ENCODE data around the gene FUT7.

GRCh38 chr9:136982061-136982338, 793 bp upstream of the LCNL1 start:
- PRO-cap, result unidirectional peak, plus-strand start at chr9:136982253

GRCh38 chr9:136986048-136986315, 3.2 kb downstream of the LCNL1 start:
- PRO-cap, result no peak

DNA sequence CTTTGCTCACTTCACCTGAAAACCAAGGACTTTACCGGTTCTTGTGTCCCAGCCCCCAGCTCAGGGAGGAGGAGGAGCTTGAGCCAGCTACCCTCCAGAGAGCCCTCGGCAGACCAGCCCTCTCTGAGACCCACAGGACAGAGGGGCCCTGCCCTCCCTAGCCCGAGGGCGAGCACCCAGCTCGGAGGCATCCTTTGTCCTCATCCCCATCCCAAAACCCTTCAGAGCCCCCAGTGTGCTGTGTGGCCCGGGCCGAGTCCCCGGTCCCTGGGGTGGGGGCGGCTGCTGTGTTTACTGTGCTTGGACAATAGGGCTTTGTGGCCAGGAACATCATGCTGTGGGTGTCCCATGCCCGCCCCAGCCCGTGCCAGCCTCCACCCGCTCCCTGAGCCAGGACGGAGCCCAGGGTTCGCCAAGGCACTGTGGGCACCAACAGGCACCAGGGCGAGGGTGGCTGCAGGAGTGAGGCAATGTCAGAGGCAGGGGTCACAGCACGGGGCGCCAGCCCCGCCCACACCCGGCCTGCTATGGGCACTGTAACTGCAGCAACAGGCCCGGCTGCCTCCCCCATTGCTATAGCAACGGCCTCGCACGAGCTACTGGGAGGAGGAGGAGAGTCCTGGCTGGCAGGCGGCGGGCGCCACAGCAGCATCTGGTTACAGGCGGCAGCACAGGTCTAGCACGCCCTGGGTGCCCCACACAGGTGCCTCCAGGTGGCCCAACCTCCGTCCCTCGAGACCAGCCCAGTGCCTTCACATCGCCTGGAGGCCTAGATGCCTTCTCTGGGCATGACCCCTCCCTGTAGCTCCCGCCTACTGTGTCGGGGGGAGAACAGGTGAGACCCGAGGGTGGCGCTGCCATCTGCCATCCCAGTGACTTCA, 2.6 kb downstream of the ABCA2 start:
- PRO-cap, result no peak

DNA sequence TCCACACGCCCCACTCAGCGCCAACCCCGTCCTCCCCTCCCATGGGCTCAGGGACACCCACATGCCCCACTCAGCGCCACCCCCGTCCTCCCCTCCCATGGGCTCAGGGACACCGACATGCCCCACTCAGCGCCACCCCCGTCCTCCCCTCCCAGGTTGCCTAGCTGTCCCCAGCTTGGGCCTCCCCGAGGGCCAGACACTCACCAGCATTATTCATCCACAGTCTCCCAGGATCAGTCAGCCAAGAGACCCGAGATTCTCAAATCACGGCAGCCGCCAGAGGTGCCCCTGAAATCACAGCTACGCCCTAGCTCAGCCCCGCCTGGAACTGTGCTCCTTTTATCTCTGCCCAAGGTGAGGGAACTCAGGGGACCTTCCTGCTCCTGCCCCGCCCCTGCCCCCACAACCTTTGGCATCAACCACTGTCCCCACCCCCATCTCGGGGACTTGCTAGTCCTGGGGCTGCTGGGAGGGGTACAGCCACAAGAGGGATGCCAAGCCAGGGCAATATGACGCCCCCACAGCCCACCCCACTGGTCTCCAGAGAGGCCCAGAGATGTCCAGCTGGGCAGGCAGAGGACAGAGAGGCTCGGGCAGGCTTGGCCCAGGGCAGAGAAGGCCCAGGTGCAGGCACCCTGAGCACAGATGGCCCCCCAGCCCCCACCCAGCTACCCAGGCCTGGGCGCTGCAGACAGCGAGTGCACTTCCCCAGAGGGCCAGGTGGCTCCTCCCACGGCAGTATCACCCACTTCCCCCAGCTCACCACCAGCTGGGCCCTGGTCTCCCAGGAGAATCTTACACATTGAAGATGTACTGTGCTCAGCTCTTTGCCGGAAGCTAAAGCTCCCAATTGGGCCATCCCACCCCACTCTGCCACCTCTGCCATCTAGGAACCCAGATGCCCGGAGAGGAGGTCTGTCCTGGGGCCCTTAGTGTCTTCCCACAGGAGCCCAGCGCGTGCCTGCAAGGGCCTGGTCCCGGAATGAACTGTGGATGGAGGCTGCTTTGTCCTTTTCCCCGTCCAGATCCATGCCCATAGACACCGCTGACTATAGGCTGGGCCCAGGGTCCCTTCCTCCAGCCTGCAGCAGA, at the start of gene FUT7:
FUT7 (minus strand) TSS at position 314 of the 1,092 bp plus-strand sequence.
- PRO-cap, result no peak

- PRO-cap, result unidirectional peak, minus-strand start at chr9:137034165
Observed at GRCh38 chr9:137033875-137034518, 2.1 kb upstream of the FUT7 start.

GRCh38 chr9:137034569-137035158, 2.8 kb upstream of the FUT7 start:
- PRO-cap, result no peak

DNA sequence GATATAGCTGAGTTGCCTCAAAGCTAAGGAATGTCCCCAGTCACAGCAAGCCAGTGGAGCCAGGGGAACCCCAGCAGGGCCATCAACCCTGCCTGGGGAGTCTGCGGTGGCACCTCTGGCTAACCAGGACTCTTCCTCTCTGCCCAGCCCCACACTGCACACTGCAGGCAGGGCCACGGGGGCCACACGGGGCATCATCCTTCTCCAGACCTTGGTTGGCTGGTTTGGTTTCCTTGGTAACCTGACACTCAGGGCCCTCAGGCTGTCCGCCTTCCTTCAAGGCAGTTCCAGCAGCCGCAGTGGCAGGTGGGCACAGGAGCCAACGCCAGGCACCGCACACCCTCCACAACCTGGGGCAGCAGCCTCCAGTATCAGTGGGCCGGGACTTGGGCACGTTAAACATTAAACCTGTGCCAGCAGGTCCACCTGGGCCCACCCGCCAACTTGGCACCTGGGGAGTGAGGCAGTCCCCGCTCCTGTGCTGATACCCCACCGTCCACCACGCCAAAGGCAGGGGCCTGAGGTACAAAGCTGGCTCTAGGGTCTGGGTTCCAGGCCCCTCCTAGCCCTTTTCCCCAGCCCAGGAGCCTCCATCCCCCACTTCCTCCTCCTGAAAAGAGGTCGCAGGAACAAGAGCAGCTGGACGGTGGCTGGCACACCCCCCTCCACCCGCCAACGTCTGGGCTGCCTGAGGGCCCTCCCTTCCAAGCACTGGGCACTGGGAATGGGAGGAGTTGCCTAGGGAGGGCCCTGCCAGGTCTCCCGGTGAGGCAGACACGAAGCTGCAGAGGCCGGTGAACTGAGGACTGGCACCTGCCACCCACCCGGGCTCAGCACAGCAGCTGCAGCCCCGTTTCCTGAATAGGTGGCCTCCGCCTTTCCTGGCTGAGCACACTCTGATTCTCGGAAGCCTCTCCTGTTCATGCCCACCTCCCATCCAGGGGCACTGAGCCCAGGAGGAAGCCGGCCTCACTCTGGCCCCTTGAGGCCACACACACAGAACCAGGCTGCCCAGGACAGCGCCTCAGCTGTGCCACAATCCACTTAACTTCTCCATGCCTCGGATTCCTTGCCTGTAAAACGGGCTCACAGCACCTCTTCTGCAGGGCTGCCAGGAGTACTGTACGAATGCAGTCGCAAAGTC, 1.7 kb downstream of the NPDC1 start:
- PRO-cap, result bidirectional peak, plus-strand start at position 972 of the sequence, minus-strand start at position 808 of the sequence

- PRO-cap, result no peak
Observed at GRCh38 chr9:137099582-137100207, 12.9 kb downstream of the MAN1B1 start.

DNA sequence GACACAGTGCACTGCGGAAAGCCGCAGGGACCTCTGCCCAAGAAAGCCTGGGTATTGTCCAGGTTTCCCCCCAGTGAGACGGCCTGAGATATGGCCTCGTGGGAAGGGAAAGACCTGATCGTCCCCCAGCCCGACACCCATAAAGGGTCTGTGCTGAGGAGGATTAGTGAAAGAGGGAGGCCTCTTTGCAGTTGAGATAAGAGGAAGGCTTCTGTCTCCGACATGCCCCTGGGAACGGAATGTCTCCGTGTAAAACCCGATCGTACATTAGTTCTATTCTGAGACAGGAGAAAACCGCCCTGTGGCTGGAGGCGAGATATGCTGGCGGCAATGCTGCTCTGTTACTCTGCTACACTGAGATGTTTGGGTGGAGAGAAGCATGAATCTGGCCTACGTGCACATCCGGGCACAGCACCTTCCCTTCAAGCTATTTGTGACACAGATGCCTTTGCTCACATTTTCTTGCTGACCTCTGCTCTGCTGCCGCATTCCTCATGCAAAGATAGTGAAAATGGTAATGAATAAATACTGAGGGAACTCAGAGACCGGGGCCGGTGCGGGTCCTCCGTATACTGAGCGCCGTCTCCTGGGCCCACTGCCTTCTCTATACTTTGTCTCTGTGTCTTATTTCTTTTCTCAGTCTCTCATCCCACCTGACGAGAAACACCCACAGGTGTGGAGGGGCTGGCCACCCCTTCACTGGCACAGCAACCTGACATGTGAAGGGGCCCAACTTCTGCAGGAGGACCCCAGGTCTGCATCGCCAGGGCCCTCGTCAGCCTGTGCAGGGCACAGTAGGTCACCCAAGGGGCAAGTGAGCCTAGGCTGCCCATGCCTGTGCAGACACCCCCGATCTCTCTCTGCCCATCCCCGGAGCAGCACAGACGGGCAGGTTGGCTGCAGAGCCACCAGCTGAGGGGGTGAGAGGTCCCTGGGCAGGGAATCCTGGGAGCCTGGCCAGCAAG, 2.3 kb upstream of the DPP7 start:
- PRO-cap, result bidirectional peak, plus-strand start at position 455 of the sequence, minus-strand start at position 356 of the sequence

- PRO-cap, result no peak
Observed at GRCh38 chr9:137173141-137174246, 1.6 kb upstream of the TMEM210 start.

DNA sequence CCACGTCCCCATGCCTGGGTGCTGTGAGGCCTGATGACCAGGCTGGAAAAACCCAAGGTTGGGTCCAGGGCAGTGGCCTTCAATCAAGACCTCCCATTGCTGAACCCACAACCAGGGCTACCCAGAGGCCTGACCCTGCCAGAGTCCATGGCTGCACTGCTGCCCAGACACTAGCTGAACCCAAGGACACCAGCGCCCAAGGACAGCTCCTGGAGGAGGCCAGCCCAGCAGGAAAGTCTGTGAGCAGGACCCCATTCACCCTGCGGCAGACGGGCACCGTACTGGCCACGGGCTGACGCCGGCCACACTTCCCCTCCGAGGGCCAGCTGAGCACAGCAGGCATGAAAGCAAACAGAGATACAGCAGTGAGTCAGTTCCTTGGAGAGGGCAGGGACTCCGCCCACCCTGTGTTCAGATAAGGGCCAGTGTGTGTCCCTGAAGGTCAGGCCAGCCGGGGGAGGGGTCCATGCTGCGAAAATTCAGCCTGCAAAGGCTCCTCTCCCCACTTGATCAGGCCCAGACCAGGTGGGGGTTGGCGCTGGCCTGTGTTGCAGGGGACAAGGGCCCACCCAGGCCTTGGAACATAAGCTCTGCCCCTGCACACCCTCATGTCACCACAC, 1.5 kb downstream of the ENSG00000284976 start:
- PRO-cap, result no peak

DNA sequence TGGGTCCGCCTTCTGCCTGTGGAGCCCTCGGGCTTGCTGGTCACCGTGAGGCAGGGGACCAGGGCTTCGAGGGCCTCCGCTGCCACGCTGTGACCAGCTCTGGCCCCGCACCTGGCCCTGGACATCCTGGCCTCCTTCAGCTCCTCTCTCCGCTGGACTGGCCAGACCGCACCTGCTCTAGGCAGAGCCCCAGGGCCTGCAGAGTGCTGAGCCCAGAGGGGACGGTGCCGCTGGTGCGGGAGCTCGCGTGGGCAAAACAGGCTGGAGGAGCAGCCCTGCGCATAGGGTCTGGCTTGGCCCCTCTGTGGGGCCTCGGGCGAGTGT, 828 bp upstream of the RNF208 start:
- PRO-cap, result no peak

GRCh38 chr9:137223243-137224351, 1.4 kb upstream of the CYSRT1 start:
- PRO-cap, result bidirectional peak, plus-strand start at chr9:137223700, minus-strand start at chr9:137223372

GRCh38 chr9:137234886-137235602, 4.3 kb downstream of the SLC34A3 start:
- PRO-cap, result no peak

DNA sequence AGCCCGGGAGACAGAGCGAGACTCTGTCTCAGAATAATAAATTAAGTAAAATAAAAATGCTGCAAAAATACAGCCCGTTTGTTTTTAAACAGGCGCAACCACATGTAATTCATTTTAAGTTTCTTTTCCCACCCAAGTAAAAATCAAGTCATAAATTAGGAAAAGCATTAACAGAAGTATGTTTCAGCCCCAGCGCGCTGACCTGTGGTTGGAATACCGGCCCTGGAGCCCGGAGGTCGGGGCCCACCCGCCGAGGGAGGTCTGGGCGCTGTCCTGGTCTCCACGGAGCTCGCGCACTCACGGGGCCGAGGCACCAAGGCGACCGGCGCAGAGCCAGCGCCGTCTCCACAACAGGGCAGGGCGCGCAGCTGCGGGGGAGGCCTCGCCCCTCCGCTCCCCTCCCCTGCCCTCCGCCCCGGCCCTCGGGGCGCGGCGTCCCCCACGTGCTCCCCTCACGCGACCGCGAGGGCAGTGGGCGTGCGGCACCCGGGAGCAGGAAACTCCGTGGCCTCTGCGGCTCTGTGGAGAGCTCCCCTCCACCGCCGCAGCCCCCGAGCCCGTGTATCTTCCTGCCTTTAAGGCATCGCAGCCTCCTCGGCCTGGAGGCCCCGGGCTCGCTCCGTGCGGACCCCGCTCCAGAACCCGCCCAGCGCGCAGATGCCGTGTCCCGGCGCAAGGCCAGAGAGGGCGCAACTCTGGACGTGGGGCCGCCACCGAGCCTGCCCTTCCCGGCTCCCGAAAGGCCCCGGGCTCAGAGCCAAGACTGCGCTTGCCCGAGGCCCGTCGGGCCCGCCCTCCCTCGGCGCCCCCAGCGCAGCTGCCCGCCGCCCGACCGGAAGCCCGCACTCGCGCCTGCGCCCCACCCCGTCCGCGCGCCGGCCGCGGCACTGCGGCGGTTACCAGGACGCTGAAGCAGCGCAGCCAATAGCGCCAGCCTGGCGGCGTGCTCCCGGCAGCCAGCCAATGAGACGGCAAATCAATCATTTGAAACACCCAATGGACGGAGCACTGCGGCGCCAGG, 715 bp upstream of the TUBB4B start:
- PRO-cap, result bidirectional peak, plus-strand start at position 471 of the sequence, minus-strand start at position 291 of the sequence; unidirectional peak, minus-strand start at position 659 of the sequence; unidirectional peak, minus-strand start at position 765 of the sequence; bidirectional peak, plus-strand start outside the sequence, minus-strand start at position 846 of the sequence

DNA sequence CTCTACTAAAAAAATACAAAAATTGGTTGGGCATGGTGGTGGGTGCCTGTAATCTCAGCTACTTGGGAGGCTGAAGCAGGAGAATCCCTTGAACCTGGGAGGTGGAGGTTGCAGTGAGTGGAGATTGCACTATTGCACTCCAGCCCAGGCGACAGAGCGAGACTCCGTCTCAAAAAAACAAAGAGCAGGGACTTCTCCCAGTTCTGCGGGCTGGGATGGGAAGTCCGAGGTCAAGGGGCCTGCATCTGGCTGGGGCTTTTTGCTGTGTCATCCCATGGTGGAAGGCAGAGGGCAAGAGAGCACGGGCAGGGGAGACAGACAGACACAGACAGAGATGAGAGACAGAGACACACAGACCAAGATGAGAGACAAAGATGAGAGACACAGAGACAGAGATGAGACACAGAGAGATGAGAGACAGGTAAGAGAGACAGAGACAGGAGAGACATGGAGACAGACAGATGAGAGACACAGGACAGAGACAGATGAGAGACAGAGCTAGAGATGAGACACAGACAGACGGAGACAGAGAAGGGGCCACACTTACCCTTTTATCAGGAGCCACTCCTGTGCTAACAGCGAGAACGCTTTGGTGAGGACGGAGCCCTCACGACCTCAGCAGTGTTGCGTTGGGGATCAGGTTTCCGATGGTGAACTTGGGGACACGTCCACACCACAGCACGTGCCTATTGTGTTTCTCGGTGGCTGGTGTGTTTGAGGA, 9.0 kb upstream of the TOR4A start:
- PRO-cap, result no peak

DNA sequence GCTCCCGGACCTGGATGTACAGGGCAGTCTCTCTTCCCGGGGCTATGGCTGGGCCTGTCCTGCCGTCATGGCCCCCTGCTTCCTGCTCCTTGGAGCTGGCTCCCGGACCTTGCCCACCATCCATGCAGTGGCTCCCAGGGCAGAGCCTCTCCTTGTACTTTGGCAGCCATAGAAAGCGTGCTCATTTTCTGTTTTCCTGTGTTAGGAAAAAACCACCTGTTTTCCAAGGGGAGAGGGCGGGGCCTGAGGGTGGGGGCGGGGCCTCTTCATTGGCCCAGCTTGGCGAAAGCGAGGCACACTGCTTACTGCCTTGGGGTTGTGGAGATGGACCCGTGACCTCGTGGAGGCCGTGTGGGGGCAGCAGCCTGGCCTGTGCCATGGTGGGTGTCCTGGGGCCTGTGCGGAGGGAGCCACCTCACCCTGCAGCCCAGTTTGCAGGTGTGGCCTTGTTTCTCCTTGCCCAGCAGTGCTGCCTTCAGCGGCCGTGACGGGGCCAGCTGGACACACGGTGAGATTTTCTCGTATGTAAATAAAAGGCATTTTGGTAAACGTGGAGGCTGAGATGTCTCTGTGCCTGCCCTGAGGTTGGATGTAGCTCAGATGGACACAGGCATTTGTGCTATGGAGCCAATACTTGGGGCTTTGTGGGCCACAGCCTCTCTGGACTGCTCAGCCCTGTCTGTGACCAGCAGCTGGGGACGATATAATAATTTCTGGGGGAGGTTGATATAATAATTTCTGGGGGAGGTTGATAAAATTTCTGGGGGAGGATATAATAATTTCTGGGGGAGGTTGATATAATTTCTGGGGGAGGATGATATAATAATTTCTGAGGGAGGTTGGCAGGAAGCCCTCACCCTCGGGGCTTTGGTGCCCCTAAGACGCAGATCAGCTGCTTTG, 4.3 kb upstream of the TOR4A start:
- PRO-cap, result no peak

- PRO-cap, result bidirectional peak, plus-strand start at chr9:137278324, minus-strand start at chr9:137278345; bidirectional peak, plus-strand start at chr9:137278425, minus-strand start at chr9:137278412; bidirectional peak, plus-strand start at chr9:137278690, minus-strand start at chr9:137278479
Observed at GRCh38 chr9:137277993-137279171, 856 bp downstream of the TOR4A start.

- PRO-cap, result no peak
Observed at GRCh38 chr9:137301935-137302130, 238 bp downstream of the NRARP start.

DNA sequence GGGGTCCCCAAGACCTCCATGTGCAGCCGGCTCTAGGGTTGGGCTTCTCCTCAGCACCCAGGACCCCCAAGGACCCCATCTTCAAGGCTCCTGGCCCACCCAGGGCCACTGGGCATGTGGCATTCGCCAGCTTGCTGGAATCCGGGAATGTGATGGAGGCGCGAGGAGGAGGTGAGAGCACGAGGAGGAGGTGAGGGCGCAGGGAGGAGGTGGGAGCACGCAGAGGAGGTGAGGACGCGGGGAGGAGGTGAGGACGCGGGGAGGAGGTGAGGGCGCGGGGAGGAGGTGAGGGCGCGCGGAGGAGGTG, 41.2 kb downstream of the EXD3 start:
- PRO-cap, result no peak